Neural cell (in vitro differentiated cells): Measurements from ENCODE around the genes XAF1 and YBX2.

DNA sequence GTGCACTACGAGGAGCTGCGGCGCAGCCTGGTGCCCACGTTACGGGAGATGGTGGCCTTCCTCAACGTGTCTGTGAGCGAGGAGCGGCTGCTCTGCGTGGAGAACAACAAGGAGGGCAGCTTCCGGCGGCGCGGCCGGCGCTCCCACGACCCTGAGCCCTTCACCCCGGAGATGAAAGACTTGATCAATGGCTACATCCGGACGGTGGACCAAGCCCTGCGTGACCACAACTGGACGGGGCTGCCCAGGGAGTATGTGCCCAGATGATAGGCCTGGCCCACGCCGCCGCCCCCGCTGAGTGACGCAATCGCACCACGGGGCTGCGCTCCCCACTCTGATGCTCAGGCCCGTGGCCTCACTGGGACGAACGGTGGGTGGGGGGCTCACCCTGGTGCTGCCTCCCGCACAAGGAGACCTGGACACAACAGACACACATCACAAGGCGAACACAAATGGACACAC, 50.2 kb downstream of the WSCD1 start:
- RAMPAGE, long total RNA = no peak

- RAMPAGE, long total RNA = no peak
Observed at GRCh38 chr17:6638777-6639400, 1.6 kb downstream of the KIAA0753 start.

- RAMPAGE, long total RNA = no peak
Observed at GRCh38 chr17:6755019-6756291, at the start of gene XAF1. Gene XAF1 (plus strand): TSS chr17:6756046.

DNA sequence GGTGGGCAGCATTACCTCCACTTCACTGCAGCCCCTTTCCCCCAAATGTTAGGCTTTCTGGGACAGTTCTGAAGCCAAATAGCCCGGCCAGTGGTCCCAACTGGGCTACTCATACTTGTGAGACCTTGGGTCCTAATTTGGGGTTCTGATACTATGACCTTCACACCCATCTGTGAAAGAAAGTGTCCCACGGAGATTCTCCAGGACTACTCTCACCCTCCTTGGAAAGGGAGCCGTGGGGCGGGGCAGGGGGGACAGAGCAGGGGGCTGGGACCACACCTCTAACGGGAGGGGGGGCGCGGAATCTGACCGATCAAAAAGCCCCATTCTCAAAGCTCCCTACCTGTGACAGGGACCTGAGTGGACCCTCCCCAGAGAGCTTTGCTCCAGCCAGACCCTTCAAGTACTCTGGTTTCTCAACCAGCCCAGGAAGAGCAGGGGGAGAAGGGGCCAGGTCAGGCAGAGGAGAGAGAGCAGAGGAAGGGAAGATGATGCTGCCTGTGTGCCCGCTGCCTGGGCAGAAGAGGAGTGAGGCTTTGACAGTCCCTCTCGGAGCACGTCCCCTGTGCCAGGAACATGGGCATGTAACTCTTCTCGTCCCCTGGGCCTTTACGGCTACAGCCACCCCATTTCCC, 563 bp downstream of the XAF1 start:
- RAMPAGE, long total RNA = no peak

DNA sequence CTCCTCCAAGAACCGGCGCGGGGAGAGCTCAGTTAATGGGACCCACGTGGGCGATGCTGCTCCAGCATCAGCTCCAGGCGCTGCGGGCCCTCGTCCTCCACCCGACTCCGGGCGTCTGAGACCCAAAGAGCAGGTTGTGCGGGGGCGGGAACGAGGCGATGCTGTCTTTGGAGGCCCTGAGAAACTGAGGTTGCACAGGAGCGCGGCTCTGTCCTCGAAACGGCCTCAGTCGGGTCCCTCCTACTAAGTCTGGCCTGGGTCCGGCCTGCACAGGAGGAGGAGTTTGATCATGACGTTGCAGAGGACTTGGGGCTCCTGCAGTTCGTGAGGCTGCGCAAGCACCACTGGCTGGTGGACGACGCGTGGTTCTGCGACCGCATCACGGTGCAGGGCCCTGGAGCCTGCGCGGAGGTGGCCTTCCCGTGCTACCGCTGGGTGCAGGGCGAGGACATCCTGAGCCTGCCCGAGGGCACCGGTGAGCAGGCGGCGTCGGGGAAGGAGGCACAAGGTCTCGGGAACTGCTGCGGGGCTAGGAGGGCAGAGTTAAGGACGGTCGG, 782 bp downstream of the ALOX12 start:
- RAMPAGE, long total RNA = no peak

GRCh38 chr17:7012836-7012987, 288 bp downstream of the RNASEK start:
- RAMPAGE, long total RNA = no peak

- RAMPAGE, long total RNA = no peak
Observed at GRCh38 chr17:7121280-7121808, 6.7 kb upstream of the ASGR2 start.

- RAMPAGE, long total RNA = no peak
Observed at GRCh38 chr17:7223573-7223751, 3.7 kb downstream of the ACADVL start.

- RAMPAGE, long total RNA = no peak
Observed at GRCh38 chr17:7223752-7224735, 4.3 kb downstream of the ACADVL start.

DNA sequence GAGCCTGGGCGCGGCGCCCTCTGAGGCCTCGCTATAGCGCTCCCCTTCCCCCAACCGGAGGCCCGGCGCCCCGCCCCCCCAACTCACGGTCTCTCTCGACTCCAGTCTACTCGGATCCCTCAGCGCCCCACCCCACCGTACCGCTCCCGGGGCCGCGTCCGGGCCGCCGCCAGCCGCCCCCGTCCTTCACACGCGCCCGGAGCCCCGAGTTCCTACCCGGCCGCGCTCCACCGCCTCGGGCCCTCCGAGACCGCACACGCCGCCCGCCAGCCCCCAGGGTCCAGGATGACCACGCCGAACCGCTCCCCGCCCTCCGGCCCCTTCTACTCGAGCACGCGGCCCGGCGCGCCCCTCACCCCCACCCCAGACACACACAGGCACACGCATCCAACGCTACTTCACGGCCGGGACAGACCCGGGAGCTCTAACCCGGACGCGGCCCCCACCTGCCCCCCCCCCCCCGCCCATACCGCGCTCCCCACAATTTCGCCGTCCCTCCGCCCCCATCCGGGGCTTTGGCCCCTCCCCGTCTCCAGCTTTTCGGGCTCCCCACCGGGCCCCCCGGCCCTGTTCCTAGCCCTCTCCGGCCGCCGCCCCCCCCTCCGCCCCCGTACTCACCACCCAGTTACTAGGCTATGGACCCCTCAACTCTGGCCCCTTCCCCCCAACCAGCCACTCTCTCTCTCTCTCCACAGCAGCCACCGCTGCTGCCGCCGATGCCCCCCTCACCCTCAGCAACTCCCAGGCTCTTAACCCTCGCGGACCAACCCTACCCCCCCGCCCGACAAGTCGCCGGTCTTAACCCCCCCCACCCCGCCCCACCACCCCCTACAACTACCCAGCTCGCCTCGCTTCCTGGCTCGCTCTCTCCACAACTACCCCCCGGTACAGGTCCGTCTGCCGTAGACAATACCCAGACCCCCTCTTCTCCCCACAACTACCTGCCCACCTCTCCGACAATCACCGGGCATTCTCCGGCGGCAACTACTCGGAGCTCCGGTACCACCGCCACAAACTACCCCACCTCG, 1.1 kb downstream of the PHF23 start:
- RAMPAGE, long total RNA = no peak

GRCh38 chr17:7242914-7243632, 824 bp upstream of the GABARAP start:
- RAMPAGE, long total RNA = no peak

DNA sequence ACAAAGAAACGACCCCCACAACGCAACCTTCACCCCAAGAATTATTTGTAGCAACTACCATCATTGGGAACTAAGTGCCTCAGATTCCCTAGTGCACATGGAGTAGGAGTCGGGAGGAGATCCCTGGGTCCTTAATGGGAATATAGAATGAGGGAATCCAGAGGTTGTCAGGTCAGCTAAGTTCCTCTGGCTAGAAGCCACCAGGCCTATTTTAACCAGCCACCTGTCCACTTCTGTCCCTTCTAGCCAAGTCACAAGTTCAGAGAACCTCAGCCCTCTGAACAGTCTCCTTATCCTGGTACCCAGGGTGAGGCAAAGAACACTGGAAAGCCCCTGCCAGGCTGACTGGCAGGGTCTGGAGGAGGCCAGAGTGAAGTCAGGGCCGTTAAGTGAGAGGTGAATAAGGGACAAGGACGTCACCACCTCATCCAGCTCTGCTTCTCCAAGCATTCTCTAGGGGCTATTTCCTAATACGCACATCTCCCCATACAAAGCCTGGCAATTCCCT, 2.8 kb downstream of the CTDNEP1 start:
- RAMPAGE, long total RNA = no peak

DNA sequence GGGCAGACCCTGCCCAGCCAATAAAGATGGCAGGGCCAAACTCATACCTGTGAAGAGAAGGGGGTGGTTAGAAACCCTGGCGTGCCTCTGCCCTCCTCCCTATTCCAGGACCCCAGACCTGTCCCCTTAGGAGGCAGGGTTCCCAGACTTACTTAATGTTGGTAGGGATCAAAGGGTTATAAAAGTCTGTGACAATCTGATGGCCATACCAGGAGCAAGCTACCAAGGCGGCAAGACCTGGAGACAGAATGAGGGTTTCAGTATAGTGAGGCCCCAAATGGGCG, 1.8 kb downstream of the CLDN7 start:
- RAMPAGE, long total RNA = no peak

DNA sequence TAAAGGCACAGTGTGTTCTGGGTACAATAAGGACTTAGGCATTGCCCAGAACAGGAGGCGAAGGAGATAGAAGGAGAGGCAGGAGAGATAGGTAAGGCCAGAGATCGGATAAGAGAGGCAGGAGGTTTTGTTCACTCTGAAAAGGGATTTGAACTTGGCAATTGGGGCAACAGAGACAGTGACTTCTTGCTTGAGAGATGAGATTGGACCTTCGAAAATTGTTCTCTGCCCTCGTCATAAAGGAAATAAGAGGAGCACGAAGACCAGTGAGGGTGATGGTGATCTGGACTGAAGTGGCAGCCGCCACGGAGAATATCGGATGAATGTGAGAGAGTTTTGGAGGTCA, 1.5 kb upstream of the SLC2A4 start:
- RAMPAGE, long total RNA = no peak

DNA sequence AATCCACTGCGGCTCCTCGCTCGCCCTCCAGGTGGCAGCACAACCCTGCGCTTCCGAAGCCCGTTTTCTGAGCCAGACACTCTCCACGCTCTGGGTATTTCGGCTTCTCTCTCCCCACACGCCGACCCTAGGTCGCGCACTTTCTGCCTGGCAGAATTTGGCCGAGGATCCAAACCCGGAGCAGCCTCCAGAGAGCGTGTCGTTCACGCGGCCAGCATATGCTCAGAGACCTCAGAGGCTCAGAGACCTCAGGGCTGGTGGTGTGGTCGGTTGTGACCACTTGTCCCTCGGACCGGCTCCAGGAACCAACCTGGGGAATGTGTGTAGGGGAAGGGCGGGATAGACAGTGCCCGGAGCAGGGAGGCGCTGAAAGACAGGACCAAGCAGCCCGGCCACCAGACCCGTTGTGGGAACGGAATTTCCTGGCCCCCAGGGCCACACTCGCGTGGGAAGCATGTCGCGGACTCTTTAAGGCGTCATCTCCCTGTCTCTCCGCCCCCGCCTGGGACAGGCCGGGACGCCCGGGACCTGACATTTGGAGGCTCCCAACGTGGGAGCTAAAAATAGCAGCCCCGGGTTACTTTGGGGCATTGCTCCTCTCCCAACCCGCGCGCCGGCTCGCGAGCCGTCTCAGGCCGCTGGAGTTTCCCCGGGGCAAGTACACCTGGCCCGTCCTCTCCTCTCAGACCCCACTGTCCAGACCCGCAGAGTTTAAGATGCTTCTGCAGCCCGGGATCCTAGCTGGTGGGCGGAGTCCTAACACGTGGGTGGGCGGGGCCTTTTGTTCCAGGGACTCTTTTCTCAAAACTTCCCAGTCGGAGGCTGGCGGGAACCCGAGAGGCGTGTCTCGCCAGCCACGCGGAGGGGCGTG, 586 bp upstream of the SLC2A4 start:
- RAMPAGE, long total RNA = no peak

DNA sequence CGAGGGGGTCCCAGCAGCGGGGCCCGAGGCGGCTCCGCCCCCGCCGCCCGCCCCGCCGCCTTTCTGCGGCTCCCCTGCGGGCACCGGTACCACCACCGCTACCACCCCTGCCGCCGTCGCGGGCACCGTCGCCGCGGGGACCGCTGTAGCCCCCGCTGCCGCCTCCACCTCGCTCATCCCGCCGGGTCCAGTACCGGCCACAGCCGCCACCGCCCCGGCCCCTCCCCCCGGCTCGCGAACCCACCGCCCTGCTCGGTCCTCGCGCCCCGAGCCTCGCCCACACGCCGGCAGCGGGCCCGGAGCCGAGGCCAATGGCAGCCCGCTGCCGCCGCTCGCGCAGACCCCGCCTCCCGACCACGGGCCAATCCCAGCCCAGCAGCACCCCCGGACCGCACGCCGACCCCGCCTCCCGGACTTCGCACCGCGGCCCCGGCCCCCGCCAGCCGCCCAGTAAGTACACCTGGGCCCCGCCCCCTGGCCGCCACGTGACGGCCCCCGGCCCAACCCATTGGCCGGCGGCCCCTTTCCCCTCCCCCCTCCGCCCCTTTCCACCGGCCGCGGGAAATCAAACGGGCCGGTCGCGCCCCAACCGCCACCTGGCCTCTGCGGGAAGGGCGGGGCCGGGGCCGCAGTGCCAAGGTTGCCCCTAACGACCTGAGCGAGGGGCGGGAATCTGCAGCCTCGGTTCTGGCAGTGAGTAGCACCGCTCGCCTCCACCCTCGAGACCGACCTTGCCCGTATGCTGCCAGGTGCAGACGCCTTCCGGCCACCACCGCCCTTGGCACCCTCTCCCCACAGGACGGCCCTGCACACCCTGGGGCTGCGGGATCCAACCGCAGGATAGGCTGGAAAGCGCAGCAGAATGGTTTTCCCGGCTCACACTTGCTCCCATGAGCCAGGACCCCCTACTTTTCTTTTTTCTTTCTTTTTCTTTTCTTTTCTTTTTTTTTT, at the start of gene YBX2:
YBX2 (minus strand) TSS at position 316 of the 951 bp plus-strand sequence.
- RAMPAGE, long total RNA = no peak

- RAMPAGE, long total RNA = no peak
Observed at GRCh38 chr17:7295275-7295816, 907 bp upstream of the YBX2 start.

DNA sequence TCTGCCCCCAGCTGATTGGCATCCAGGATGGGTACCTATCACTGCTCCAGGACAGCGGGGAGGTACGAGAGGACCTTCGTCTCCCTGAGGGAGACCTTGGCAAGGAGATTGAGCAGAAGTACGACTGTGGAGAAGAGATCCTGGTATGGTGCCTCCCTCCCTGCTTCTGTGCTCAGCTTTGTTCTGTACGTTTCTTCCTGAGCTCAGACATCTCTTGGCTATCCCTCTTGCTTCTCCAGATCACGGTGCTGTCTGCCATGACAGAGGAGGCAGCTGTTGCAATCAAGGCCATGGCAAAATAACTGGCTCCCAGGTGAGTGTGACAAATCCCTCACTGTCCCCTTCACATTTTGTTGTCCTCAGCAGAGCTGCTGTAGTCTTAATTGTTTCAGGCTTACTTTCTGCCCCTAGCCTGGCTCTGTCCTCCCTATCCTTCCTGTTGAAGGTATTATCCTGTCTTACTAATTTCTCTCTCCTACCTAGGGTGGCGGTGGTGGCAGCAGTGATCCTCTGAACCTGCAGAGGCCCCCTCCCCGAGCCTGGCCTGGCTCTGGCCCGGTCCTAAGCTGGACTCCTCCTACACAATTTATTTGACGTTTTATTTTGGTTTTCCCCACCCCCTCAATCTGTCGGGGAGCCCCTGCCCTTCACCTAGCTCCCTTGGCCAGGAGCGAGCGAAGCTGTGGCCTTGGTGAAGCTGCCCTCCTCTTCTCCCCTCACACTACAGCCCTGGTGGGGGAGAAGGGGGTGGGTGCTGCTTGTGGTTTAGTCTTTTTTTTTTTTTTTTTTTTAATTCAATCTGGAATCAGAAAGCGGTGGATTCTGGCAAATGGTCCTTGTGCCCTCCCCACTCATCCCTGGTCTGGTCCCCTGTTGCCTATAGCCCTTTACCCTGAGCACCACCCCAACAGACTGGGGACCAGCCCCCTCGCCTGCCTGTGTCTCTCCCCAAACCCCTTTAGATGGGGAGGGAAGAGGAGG, 3.5 kb downstream of the GPS2 start:
- RAMPAGE, long total RNA = no peak

DNA sequence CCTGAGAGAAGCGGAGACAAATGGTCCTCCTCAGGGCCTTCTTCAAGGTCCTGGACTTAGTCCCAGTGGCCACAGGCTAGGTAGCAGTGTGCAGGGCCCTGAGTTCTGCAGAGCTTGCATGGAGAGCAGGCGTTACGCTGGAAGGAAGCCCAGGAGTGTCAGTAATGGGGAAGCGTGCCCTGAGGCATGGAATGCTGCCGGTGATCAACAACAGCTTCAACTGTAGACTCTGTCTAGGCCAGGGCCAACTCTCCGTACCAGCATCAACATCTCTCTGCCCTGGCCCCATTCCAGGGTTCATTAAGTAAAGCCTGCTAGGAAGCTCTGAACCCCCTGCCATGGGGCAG, 591 bp upstream of the TNK1 start:
- RAMPAGE, long total RNA = no peak

GRCh38 chr17:7417912-7418663, 2.0 kb upstream of the SPEM1 start:
- RAMPAGE, long total RNA = no peak